Heart (tissue), 3 donors: ENCODE data around the genes NCAPH2 and TYMP.

- RAMPAGE, long total RNA, 2 experiments: no peak in any of the 2 experiments
These were observed 58.9 kb downstream of the SBF1 start for GRCh38 chr22:50415994-50416295.

DNA sequence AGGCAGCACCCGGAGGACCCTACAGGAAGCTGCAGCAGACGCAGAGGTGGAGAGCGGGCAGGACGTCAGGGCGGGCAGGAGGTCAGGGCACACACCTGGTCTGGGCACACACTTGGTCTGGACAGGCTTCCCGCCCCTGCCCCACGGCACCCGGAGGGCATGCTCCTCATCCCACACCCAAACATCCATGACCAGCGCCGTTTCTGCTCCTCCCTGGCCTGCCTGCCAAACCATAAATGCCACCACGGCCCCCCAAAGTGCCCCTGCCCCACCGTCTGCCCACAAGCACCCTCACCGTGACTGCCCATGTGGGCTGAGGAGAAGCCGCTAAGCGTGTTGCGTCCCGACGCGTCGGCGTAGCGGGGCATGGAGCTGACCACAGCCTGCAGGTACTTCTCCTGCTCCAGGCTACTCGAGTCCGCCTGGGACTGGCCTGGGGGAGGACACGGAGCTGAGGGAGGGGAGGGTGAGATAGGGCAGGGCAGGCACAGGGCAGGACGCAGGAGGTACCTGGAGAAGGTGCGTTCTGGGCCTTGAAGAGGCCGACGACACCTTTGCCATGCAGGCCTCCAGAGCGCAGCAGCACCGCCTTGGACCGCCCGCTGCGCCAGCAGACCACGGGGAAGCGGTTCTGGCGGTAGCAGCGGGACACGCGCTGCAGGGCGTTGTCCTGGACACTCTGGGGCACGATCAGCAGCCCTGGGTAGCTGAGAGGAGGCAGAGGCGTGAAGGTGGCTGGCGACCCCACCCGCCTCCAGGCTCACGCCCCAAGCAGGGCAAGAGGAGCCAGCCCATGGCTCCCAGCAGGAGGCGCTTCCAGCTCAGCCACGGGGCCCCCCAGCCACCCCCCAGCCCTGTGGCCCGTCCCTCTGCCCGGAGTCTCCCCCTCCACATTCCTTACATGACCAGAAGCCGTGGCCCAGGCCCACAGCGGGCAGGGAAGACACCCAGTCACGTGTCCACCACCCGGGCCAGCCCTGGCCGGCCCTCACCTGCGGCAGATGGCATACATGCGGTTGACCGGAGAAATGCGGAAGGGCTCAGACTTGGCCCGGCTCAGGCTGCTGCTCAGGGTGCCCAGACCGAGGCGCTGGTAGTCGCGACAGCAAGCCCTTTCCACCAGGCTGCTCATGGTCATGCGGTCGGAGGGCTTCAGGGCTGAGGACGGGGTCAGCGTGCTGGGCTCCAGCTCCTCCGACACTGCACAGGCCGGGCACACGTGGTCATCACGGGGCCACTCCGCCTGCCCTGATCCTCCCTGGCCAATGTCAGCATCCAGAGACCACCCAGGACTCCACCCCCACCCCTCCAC is 15.4 kb downstream of the SBF1 start:
- RAMPAGE, long total RNA, 2 experiments: no peak in any of the 2 experiments

DNA sequence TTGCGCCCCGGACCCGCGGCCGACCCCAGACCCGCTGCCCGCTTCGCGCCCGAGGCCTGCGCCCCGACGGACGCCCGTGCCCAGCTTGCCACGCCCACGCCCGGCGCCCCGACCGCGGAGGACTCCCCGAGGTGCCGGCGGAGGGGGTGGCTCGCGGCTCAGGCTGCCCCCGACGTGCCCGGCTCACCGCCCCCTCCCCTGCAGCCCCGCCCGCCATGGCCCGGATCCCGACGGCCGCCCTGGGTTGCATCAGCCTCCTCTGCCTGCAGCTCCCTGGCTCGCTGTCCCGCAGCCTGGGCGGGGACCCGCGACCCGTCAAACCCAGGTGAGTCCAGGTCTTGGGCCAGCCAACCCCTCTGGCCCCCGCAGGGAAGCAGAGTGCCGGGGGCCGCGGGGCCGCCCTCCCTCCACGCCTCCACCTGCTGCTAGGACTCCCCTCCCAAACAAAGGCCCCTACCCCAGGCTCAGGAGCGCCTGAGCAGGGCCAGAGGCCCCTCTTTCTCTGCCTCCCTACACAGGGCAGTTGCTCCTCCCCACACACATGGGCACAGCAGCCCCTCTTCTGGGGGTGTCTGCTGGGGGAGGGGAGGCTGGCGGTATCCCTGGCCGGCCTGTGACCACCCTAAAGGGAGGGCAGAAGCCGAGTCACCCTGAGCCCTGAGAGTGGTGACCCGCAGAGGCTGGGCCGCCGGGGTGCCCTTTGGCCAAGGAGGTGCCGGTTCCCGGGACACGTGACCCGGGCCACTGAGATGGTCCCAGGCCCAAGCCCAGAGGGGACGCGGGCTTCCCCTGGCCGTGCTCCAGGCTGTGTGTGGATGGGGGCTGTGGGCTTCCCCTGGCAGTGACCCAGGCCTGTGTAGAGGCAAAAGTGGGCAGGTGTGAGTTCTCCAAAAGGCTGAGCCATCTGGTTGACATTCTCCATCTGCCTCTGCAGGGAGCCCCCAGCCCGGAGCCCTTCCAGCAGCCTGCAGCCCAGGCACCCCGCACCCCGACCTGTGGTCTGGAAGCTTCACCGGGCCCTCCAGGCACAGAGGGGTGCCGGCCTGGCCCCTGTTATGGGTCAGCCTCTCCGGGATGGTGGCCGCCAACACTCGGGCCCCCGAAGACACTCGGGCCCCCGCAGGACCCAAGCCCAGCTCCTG is 661 bp downstream of the ADM2 start:
- RAMPAGE, long total RNA, 2 experiments: no peak in any of the 2 experiments

GRCh38 chr22:50497198-50497397 is 10.4 kb downstream of the LMF2 start:
- RAMPAGE, long total RNA, 2 experiments: no peak in any of the 2 experiments

- RAMPAGE, long total RNA, 2 experiments: no peak in any of the 2 experiments
These were observed 4.4 kb downstream of the LMF2 start for GRCh38 chr22:50502845-50503686.

GRCh38 chr22:50507852-50509064 is at the start of gene NCAPH2:
TSS of gene NCAPH2 (plus strand) at chr22:50508224.
- RAMPAGE, long total RNA, 2 experiments: start-site peak on the plus strand in 1 of 2 experiments, at chr22:50508210-50508340 at its widest, 26 to 72 reads per replicate

DNA sequence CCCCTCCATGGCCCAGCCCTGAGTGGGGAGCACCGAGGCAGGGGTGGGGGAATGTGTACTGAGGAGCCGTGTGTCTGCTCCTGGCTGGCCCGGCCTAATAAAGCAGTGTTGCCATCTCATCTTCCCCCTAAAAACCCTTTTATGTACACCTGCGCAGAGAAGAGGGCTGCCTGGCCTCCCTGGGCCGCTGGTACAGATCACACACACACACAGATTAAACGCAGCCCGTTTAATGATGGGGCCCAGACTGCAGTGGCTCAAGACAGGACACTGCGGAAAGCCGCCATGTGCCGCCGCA is 2.1 kb downstream of the SCO2 start:
- RAMPAGE, long total RNA, 2 experiments: no peak in any of the 2 experiments

GRCh38 chr22:50529091-50530075 is at the start of gene TYMP:
TSS of gene TYMP (minus strand) at chr22:50530012.
- RAMPAGE, long total RNA, 2 experiments: start-site peak on the minus strand in 2 of 2 experiments, at chr22:50530011-50530053 at its widest, 39 to 159 reads per replicate

DNA sequence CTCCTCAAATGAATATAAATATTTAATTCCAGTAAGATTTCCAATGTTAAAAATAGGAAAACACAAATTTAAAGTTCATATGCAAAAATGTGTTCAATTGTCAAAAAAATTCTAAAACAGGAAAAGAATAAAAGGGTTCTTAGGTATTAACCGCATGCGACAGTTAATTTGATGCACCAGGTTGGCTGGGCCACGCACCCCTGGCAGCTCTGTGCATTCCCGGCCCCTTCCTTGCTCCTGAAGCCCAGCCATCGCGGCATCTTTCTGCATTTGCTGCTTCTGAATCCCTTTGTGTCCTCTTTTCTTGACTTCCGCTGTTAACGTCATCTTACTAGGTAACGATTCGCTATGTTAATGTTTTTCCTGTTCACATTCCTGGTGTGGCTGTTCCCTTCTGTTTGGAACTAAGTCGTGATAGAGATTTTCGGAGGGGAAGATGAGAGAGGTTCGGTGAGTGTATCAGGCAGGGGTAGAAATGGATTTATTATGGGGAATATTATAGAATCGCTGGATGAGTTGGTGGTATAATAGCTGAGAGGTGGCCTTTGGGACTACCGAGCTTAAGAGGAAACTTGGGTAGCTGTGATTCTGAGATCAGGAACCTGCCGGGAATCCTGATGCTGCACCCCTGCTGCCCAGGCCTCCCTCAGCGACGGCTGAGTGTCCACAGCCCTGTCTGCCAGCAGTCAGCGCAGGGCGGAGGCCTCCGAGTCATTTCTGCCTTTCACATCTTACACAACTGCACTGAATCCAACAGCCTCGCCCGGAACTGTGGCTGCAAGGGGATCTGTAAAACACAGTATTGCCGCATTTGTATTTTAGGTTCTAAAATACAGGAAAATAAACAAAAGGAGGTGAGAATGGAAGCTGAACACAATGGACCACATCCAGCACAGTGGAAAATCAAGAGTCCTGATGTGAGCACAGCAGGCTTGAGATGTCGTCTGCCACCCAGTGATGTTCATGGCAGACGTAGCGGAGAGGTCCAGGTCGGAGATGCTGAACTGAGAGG is 5.7 kb upstream of the ODF3B start:
- RAMPAGE, long total RNA, 2 experiments: no peak in any of the 2 experiments

DNA sequence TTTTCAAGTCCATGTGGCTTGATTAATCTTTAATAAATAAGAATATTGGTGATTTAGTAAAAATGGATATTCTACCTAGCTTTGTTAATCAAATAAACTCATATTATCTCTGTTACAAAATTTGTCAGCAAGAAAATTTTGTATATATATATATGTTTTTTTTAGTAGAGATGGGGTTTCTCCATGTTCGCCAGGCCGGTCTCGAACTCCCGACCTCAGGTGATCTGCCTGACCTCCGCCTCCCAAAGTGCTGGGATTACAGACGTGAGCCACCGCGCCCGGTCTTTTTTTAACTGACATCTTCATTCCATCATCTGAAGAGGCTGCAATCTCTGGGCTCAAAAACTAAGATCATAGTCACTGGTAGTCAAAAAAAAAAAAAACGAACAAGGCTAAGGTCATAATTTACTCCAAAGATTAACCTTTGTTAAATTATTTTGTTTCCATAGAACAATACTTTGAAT is 5.4 kb upstream of the KLHDC7B start:
- RAMPAGE, long total RNA, 2 experiments: no peak in any of the 2 experiments

DNA sequence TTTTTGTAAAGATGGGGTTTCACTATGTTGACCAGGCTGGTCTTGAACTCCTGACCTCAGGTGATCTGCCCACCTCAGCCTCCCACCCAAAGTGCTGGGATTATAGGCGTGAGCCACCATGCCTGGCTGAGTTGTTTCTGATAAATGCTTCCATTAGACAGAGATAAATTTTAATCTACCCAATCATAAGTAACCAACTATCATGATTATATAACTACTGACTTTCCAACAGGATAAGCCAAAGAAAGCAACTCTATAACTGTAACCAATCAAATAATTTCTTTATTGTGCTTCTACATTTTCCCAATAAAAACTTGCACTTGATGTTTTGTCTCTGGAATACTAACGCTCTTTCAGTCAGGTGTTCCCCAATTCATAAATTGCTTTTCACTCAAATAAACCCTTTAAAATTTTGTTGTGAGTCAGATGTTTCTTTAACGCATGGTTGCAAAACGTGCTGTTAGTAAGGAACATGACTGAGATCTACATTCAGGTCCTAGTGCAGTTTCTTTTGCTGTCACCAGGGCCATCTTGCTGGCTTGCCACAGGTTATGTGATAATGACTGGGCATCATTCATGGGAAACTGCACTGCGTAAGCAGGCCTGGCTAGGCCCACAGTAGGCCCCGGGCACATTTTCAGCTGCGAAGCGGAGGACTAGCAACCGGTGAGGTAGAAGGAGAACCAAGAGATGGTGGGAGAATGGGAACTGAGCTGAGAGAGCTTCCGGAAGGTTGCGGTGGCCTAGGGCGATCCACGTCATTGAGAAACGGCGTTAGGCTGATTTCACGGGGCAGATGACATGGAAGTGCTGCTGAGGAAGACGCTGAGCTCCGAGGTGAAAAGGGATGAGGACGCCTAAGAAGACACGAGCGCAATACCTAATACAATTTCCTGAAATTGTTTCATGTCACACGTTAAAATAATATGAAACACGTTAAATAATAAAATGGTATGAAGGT is 3.4 kb upstream of the KLHDC7B start:
- RAMPAGE, long total RNA, 2 experiments: no peak in any of the 2 experiments

DNA sequence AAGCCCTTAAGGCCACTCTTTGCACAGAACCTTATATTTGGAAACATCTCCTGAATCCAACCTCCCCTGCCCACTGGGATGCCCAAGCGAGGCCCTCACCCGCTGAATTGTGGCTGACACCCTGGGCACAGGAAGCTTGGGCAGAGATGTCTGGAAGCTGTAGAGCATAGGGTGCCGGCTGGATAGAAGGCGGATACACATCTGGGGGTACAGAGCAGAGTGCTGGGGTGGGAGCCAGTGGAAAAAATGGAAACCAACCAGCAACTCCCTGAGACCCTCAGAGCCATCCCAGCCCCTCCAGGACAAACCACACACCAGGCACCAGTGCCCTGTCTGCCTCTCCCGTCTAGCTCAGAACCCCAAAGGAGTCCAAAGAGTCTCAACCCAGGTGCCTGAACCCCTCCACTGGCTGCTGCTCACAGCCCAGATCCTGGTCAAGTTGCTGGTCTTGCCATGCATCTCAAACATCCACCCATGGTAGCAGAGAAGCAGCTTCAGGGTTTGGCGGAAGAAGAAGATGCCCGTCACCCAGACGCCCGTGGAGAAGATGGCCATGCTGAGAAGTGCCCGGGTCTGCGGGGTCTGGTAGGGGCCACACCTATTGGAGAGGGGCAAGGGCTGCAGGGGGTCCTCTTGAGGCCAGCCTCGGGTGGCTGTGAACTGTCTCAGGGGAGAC is 1.7 kb downstream of the CPT1B start:
- RAMPAGE, long total RNA, 2 experiments: no peak in any of the 2 experiments

GRCh38 chr22:50697203-50698044 is 40.6 kb upstream of the ACR start:
- RAMPAGE, long total RNA, 2 experiments: no peak in any of the 2 experiments

DNA sequence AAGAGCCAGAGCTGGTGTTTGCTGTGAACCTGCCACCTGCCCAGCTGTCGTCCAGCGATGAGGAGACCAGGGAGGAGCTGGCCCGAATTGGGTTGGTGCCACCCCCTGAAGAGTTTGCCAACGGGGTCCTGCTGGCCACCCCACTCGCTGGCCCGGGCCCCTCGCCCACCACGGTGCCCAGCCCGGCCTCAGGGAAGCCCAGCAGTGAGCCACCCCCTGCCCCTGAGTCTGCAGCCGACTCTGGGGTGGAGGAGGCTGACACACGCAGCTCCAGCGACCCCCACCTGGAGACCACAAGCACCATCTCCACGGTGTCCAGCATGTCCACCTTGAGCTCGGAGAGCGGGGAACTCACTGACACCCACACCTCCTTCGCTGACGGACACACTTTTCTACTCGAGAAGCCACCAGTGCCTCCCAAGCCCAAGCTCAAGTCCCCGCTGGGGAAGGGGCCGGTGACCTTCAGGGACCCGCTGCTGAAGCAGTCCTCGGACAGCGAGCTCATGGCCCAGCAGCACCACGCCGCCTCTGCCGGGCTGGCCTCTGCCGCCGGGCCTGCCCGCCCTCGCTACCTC is 16.3 kb upstream of the ACR start:
- RAMPAGE, long total RNA, 2 experiments: no peak in any of the 2 experiments

DNA sequence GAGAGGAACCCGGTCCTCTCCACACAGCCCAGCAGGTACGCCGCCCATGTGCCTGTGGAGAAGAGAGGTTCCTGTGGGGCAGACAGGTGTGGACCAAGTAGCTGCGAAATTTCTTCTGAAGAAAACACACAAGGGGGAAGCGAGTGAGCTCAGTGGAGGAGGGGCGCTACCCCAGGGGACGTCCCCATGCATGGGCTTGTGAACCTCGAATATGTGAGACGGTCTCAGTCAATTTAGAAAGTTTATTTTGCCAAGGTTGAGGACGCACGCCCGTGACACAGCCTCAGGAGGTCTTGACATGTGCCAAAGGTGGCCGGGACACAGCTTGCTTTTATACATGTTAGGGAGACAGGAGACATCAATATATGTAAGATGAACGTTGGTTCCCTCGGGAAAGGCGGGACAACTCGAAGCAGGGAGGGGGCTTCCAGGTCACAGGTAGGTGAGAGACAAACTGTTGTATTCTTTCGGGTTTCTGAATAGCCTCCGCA is 596 bp upstream of the RABL2B start:
- RAMPAGE, long total RNA, 2 experiments: no peak in any of the 2 experiments